Measurements from ENCODE around the genes NXT2, ALG13 and HTR2C.

GRCh38 chrX:109536397-109537150 is at the start of gene NXT2:
TSS of gene NXT2 (plus strand) at chrX:109536844.
- RRBS, result 33% methylated on average over 12 of the region's 34 CpGs

GRCh38 chrX:109590777-109591259 is 34.2 kb downstream of the KCNE5 start:
- RRBS, result no CpG with 5 or more reads among the region's 1 CpG

DNA sequence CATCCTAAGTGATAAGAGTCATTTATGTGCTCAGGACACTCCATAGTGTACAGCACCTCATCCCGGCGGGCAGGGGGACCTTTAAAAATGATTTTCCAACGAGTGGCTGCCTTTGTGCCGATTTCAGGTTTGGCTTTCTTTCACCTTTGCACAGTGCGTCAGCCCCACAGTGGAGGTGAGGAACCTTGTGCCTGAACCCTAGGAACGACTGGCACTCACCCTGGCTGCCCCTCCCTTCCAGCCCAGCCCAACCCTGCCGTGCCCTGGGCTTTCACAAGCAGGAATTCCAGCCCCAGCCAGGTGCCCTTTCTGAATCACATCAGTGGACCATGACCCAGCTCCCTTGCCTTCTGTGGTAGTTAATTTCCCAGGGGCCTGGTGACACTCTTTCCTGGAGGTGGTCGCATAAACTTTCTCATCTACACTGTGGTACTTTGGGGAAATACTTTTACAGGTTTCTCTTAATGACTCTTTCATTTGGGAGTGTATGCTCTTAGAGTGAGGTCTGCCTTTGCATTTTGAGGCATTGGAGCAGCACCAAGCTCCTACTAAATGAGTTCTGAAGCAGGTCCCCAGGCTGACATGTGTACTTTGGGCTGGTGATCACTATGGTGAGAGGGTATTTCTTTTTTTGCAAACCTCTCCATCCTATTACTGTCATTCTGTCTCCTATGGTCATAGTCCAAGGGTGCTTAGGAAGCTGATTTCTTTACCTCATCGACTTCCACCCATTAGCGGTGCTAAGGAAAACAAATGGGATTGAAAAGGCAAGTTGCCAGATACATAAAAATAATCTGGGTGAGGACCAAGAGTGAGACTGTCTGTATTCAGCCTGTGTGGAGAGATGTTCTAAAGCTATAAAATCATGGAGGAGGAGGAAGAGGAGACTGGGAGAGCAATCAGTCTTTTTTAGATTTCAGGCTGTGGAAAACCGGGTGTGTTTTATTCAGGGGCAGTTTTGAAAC is 1.6 kb downstream of the TMEM164 start:
- RRBS, result no CpG with 5 or more reads among the region's 11 CpGs

GRCh38 chrX:110173052-110174236 is 144.4 kb downstream of the AMMECR1 start:
- RRBS, result no CpG with 5 or more reads among the region's 20 CpGs

DNA sequence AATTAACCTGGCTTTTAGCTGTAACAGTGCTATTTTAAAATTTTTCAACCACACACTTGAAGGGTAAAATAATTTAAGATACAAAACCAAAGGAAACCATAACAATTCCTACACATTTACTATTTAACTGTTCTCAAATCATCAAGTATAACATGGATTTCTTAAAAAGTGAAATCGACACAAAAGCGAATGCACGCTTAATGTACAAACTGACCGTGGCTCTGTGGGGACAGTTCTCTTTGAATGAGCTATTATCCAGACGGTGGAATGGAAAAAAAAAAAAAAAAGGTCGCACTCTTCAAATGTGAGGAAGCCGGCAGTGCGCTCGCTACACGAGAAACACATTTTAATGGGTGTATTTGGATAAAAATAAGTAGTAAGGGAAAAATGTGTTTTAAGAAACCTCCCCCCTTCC is 1.2 kb downstream of the AMMECR1 start:
- RRBS, result no CpG with 5 or more reads among the region's 10 CpGs

- RRBS, result no CpG with 5 or more reads among the region's 2 CpGs
Measured at GRCh38 chrX:111519183-111519503, 7.7 kb downstream of the SERTM2 start.

- RRBS, result 10% methylated on average over 9 of the region's 38 CpGs
Measured at GRCh38 chrX:111680657-111681450, at the start of gene ALG13. TSS of gene ALG13 (plus strand) at chrX:111681170.

DNA sequence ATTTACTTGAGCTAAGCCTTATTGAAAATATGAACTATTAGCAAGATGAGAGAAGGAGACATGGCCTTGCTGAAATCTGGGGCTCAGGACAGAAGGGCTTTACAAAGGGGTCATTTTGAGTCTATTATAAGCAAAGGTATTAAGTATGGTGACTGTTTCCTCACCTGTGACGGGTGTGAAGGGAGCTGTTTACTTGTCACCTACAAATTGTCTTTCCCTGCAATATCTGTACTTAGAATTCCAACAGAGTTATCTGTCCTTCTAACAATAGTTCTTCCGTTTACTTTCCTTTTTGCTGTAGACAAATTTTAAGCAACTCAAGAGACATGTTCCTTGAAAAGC is 234.8 kb downstream of the LHFPL1 start:
- RRBS, result no CpG with 5 or more reads among the region's 2 CpGs

DNA sequence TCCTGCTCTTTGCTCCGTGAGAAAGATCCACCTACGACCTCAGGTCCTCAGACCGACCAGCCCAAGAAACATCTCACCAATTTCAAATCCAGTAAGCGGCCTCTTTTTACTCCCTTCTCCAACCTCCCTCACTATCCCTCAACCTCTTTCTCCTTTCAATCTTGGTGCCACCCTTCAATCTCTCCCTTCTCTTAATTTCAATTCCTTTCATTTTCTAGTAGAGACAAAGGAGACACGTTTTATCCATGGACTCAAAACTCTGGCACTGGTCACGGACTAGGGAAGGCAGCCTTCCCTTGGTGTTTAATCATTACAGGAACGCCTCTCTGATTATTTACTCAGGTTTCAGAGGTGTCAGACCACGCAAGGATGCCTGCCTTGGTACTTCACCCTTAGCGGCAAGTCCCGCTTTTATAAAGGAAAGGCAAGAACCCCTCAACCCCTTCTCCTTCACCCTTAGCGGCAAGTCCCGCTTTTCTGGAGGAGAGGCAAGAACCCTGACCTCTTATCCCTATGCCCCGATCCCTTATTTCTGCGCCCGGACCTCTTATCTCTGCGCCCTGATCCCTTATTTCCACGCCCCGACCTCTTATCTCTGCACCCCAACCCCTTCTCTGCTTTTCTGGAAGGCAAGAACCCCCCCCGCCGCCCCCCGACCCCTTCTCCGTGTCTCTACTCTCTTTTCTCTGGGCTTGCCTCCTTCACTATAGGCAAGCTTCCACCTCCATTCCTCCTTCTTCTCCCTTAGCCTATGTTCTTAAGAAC is 543.2 kb upstream of the HTR2C start:
- RRBS, result no CpG with 5 or more reads among the region's 22 CpGs

DNA sequence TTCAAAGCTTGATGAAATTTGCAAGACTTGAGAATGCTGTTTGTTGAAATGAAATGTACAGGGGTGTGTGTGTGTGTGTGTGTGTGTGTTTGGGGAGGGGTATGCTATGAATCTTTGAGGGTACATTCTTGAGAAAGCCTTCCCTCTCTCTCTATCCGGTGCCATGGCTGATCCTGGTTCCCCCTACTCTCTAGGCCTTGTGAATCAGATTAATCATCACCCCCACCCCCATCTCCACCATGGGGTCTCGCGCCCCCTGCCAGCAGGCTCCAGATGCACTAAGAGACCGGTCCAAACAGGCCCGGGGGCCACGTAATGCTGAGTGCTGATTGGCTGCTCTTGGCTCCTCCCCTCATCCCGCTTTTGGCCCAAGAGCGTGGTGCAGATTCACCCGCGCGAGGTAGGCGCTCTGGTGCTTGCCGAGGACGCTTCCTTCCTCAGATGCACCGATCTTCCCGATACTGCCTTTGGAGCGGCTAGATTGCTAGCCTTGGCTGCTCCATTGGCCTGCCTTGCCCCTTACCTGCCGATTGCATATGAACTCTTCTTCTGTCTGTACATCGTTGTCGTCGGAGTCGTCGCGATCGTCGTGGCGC is at the start of gene HTR2C:
Gene HTR2C, plus strand, starts transcription at position 398 of the 596 bp plus-strand sequence.
- RRBS, result no CpG with 5 or more reads among the region's 27 CpGs

DNA sequence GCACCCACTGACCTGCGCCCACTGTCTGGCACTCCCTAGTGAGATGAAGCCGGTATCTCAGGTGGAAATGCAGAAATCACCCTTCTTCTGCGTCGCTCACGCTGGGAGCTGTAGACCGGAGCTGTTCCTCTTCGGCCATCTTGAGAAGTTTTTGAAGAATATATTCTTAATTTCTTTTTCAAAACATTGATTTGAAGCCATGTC is 142.4 kb downstream of the HTR2C start:
- RRBS, result no CpG with 5 or more reads among the region's 7 CpGs

- RRBS, result no CpG with 5 or more reads among the region's 13 CpGs
Measured at GRCh38 chrX:115582356-115583383, 21.7 kb downstream of the PLS3 start.

DNA sequence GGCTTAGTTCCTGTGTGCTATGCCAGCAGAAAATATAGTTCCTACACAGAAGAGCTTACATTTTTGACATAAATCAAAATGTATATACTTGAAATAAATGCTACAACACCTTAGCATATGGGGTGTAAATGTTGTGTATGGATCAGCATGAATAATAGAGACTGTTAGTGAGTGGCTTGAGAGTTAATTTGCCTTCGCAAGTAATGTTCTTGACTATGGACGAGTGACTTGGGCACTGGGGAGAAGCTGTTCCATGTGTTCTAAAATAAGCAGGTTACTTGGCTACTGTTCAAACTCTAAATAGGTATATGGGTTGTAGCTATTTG is 32.0 kb downstream of the PLS3 start:
- RRBS, result no CpG with 5 or more reads among the region's 2 CpGs

DNA sequence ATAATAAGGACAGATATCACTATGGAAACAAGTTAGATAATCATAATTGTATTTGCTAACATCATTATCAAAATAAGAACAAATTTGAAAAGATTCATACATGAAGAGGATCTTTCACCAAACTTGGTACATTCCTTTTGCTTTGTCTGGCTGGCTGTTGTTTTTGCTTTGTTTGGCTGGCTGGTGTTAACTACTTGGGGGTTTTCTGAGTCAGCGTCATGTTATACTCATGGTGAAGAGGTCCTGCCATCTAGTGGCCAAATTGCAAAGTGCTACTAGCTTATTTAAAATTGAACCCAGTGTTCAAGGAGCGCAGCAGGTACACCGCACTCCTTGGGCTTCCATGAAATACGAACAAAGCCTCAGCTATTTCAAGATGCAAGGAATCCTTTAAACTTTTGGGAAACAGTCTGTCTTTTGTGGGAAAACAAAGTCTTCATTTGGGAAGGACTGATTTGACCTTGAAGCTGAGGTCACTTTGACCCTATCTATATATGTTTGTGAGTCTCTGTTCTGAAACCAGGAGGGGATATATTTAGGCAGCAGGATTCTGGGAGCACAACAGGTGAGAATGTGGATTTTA is 129.7 kb downstream of the PLS3 start:
- RRBS, result no CpG with 5 or more reads among the region's 4 CpGs

- RRBS, result no CpG with 5 or more reads among the region's 14 CpGs
Measured at GRCh38 chrX:115944725-115945355, 225.7 kb upstream of the AGTR2 start.

- RRBS, result no CpG with 5 or more reads among the region's 3 CpGs
Measured at GRCh38 chrX:115948309-115948891, 222.1 kb upstream of the AGTR2 start.

- RRBS, result no CpG with 5 or more reads among the region's 19 CpGs
Measured at GRCh38 chrX:115967097-115968064, 203.2 kb upstream of the AGTR2 start.

- RRBS, result 32% methylated on average over 11 of the region's 57 CpGs
Measured at GRCh38 chrX:115968065-115969360, 202.0 kb upstream of the AGTR2 start.